Daoy (cell line): ENCODE results near the genes SHBG and ALOXE3.

DNA sequence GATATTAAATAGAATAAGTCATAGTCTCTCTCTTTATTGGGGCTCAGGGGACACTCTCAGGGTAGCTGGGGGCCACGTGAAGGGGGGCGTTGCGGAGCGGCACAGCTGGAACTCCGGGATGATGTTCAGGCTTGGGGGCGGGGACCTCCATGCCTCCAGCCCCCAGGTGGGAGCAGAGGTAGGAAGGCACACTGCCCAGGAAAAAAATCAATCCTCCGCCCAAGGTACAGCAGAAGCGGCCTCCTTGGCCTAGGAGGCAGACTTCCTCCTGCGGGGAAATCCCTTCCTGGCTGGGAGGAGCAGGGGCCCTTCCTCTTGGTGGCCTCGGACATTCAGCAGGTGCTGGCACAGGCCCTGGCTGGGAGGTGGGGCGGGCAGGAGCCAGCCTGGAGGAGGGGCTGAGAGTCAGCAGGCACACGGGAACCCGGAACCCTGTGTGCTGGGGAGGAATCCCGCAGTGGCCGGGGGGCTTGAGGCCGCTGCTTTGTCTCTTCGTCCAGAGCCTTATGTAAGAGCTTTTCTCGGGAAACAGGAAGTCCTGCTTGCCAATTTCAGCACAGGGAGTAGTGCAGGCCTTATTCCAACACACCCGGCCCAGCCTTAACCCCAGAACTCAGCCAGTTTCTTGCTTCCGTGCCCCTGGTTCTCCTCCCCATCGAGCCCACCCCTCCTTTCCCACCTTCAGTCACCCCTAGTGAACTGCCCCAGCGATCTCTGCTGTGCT, 520 bp upstream of the TNFSF13 start:
- RAMPAGE, long total RNA, result no peak

DNA sequence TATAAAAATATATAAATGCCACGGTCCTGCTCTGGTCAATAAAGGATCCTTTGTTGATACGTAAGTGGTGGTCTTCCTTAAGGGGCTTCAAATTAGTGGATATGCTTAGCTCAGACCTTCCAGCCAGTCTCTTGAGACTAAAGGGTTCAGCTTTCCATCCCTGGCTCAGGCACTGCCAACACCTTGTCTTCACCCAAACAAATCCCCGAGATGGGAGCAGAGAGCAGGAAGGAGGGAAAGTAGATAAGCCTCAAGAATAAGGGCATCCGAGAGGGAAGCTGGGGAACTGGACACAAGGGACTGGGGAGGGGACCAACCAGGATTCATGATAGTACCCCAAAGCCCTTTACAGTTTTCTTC, 739 bp upstream of the EIF4A1 start:
- RAMPAGE, long total RNA, result no peak

GRCh38 chr17:7573122-7574084, 778 bp downstream of the EIF4A1 start:
- RAMPAGE, long total RNA, result no peak

DNA sequence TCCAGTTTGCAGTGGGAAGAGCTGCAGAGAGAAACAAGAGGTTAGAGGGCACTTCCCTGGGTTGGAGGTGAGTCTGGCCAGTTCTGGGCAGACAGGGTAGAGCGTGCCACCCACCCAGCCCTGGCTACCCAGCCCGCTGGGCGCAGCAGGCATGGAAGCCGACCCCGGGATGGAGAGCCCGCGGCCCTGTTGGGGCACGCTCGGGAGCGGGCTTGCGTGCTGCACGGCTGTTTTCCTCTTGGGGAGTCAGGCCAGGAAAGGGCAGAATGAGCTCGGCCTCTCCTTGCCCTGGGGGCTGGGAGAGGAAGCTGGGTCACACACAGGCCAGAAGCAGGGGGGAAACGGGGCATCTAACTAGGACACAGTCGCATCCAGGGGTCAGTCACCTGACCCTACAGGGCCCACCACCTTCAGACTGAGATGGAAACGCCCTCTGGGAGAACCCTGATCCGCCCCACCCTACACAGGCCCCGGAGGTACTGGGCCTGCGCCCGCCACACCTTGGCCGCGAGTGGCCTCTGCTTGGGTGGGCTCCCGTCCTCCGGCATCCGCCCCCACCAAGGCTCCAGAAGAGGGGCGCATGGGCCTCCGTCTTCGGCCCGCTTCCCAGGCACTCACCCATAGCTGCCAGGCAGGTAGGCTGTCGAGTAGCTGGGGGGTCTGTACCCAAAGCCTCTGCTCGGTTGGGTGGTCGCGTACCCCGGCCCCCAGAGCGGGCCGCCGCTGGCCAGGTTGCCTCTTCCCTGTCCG, 1.2 kb downstream of the SOX15 start:
- RAMPAGE, long total RNA, result no peak

DNA sequence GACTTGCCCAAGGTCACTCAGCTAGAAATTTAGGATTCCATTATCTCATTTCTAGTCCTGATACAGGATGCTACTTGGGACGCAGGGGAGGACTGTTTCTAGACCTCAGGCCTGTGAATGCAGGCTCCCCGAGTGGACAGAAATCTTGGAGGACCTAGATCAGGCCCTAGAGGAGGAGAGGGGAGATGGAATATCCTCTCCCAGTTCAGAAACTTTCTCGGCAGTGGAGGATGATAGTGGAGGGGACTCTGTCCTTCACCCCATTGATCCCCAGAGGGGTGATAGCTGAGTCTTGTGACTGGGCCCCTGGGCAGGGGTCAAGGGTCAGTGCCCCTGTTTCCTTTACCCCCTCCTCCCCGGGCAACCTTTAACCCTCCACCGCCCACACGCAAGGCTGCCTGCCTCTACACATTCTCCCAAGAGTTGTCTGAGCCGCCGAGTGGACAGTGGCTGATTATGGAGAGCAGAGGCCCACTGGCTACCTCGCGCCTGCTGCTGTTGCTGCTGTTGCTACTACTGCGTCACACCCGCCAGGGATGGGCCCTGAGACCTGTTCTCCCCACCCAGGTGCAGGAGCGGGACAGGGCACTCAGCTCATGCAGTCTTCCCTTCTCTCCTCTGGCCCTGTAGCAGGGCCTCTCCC, at the start of gene SHBG:
TSS of gene SHBG (plus strand) at position 419 of the 643 bp plus-strand sequence.
- RAMPAGE, long total RNA, result no peak

DNA sequence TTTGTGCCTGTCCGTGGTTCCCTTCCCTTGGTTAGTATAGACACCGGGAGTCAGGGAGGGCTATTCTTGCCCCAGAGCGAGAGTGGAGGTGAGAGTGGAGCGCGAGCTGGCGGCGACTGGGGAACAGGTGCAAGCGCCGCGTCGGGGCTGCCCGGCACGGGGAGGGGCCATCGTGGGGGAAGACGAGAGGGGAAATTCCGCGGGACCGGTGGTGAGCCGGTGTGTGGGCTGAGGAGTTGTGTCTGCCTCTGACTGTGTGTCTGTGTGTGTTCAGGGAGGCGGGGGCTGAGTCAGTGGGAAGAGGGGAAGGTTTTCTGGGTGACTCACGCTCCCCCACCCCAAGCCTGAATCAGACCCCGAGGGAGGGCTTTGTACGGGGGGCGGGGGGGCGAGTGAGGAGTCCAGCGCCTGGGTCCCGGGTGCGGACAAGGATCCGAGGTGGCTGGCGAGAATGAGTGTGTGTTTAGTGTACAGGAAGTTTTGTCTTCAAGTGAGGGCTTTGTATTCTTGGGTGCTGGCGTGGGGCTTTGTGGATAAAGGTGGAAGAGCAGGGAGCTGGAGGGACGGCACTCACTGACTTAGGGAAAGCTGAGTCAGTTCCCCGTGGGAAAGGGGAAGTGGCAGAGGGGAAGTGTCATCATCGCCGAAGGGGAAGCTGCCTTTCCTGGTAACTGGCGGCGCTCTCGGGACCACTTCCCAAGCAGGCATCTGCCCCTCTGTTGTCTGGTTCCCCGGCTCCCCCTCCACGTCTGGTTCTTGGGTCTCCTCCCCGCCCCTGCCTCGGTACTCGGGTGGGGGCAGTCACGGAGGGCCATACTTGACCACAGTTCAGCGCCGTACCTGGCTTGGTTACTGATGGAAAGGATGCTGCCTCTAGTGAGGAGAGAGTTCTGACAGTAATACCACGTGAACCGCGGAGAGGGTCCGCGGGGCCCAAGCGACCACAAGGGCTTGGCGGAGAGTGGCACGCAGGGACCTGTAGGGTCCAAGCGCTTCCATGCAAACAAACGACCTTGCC, 8.8 kb downstream of the KDM6B start:
- RAMPAGE, long total RNA, result no peak

DNA sequence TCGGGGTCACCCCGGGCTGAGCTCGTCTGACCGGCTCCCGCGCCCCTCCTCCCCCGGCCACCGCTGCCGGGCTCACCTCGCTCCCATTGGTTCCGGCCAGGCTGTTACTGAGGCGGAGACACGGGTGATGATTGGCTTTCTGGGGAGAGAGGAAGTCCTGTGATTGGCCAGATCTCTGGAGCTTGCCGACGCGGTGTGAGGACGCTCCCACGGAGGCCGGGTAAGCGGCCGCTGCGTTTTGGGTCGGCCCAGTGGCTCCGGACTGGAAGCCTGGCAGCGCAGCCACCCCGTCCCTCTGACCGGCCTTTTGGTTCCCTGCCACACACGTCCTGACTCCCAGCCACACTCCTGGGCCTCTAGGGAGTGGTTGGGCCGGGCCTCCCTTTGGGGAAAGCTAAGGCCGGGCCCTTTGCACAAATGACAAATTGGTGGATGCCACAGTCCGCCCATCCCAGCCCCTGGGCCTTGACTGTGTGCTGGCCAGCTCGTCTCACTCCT, 10.0 kb upstream of the TMEM88 start:
- RAMPAGE, long total RNA, result no peak

- RAMPAGE, long total RNA, result no peak
Observed at GRCh38 chr17:7851193-7852223, 3.4 kb upstream of the TMEM88 start.

DNA sequence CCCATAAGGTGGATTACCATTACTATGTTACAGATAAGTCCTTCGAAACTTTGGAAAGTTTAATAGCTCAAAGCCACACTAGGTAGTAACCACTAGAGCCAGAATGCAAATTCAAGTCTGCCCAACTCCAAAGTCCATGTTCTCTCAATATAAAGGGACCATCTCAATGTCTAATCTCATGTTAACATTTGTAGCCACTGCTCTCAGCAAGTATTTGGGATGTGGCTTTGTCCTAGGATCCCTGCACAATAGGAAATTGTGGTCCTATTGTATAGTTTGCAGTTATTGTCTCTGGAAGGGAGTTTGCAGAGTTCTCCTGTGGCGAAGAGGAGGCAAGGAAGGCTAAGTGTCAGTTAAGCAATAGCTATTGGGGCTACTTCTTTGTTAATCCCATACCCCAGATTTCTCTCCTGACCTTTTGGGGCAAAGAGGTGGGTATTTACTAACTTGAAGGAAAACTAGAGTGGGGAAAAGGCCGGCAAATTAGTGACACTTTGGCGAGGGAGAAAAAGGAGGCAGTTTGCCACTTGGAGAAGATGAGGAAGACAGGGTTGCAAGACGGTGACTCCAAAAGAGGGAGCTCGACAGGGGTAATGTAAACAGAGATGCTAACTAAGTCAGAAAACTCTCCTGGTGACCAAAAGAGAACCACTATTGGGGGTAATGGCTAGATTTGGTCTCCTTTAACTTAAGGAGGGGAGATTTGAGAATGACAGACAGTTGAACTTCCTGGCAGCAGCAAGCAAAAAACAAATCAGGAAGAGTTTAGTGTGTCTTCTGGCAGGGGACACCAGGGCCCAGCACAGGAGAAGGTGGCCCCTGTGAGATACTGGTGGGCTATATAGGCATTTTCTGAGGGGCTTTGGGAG, 2.9 kb downstream of the CYB5D1 start:
- RAMPAGE, long total RNA, result no peak

- RAMPAGE, long total RNA, result no peak
Observed at GRCh38 chr17:7880008-7880416, 8.6 kb upstream of the CHD3 start.

- RAMPAGE, long total RNA, result no peak
Observed at GRCh38 chr17:7882414-7883140, 6.0 kb upstream of the CHD3 start.

GRCh38 chr17:7929313-7929695, 352 bp downstream of the KCNAB3 start:
- RAMPAGE, long total RNA, result no peak

DNA sequence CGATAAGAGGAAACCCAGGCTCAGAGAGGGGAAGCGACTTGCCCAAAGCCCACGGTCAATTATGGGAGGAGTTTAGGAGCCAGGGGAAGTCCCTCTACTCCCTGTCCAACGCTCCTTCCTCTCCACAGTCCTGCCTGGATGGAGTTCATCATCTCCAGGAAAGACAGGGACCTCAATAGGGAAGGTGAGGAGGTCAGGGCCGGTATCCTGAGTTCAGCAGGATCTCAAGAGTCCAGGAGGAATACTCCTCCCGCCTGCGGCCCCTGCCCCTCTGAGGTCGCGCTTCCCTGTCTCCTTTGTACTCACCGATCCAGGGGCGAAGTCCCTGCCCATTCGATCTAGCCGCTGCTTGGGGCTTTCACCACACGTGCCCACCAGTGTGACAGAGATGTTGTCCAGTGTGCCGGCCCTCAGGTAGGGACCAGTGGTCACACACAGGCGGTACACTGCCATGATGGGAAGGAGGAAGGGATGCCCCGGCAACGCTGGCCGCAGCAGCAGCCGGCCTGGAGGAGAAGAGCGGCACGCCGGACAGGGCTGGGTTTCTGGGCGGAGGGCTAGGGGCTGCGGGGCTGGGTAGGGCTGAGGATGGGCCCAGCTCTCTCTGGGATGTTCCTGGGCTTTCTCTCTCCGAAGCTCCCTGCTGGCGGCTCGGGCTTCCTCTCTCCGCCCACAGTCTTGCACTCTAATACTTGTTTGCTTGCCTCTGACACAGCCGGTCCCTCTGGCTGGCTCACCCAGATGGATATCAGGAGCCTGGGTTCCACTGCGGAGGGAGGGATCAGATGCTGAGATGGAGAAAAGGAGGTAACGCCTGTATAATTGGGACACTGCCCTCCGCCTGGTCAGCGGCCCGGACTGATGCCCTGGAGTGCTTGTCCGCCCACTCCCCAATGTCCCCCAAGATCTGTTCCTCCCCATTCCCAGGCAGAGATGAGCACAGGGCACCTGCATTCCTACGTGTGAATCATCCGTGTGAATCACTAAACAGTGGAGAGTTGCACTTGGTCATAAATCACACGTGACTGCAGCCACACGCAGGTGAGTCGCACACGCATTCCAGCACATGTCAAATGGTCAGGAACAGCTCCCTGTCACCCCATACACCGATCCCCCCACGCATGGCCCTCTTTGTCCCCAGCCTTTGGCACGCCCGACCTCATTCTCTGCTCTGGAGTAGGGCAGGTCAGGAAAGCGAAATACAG, at the start of gene ALOXE3:
TSS of gene ALOXE3 (minus strand) at position 977 of the 1,205 bp plus-strand sequence.
- RAMPAGE, long total RNA, result no peak

DNA sequence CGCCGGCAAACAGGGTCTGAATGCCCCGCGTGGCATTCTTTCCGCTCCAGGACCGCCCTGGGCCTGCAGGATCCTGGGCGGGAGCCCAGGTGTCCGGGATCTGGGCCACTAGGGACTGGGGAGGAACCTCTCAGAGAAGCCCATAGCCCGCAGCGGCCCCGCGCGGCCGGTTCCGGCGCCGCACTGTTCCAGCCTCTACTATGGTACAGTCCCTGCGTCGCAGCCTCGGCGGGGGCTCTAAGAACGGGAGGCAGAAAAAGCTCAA, 361 bp upstream of the ALOXE3 start:
- RAMPAGE, long total RNA, result no peak

- RAMPAGE, long total RNA, result no peak
Observed at GRCh38 chr17:8123015-8123920, 638 bp downstream of the HES7 start.

GRCh38 chr17:8125990-8127176, 2.5 kb upstream of the HES7 start:
- RAMPAGE, long total RNA, result no peak

DNA sequence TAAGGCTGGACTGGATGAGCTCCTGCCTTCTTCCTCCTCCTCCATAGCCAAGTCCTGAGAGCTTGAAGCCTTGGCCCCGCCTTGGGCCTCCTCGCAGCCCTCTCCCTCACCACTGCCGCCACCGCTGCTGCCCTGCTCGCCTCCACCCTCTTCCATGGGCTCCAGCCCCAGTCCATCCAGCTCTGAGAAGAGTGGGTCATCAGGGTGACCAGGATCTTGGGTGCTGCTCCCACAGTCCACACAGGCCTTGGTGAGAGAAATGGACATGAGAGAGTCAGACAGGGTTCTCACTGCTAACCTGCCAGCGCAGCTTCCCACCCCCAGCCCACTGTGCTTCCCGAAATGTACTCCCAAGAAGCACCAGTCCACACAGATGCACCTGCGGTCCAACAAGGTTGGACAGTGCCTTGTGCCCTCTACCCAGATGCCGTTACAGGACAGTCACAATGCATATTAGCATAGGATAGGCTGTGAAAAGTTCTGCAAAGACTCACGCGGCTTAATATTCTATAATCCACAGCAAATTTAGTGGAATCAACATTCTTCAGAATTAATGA, 11.0 kb downstream of the PER1 start:
- RAMPAGE, long total RNA, result no peak

- RAMPAGE, long total RNA, result no peak
Observed at GRCh38 chr17:8145471-8145898, 6.7 kb downstream of the PER1 start.

DNA sequence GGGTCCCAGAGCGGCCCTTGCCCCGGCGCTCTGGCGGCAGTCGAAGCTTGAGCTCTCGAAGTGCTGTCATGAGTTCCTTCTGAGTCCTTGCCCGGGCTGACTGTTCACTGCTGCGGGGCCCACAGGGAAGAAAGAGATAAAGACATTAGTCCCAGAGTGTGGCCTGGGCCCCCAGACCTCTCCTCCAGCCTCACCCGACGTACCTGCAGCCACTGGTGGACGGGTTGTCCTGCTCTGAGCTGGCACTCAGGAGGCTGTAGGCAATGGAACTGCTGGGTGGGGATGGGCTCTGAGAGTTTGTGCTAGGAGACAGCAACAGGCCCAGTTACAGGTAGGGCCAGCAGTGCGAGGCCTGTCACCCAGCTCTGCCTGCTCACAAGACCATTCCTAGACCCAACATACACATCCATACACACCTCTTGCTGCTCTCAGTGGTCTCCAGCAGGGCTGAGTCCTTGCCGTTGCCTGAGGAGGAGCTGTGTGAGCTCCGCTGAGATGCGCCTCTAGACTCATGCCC, 2.1 kb downstream of the PER1 start:
- RAMPAGE, long total RNA, result no peak

DNA sequence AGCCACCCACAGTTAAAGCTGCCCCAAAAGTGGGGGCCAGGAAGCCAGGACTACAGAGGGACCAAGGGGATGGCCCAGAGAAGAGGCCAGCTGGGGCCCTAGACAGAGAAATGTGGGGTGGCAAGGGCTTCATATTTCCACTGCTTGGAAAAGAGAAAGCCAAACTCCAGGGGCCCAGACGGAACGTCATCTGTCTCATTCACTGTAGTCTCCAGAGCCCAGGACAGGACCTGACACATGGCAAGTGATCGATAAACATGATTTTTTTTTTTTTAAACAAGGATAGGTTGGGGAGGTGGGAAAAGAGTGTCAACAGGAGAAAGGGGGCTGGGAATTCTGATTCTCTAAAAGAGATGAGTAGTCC, 955 bp upstream of the PER1 start:
- RAMPAGE, long total RNA, result no peak